H4 (cell line): ENCODE results near the gene ITGA6.

- RAMPAGE, long total RNA = no peak
Observed at GRCh38 chr2:169711676-169711957, 17.3 kb downstream of the PHOSPHO2 start.

DNA sequence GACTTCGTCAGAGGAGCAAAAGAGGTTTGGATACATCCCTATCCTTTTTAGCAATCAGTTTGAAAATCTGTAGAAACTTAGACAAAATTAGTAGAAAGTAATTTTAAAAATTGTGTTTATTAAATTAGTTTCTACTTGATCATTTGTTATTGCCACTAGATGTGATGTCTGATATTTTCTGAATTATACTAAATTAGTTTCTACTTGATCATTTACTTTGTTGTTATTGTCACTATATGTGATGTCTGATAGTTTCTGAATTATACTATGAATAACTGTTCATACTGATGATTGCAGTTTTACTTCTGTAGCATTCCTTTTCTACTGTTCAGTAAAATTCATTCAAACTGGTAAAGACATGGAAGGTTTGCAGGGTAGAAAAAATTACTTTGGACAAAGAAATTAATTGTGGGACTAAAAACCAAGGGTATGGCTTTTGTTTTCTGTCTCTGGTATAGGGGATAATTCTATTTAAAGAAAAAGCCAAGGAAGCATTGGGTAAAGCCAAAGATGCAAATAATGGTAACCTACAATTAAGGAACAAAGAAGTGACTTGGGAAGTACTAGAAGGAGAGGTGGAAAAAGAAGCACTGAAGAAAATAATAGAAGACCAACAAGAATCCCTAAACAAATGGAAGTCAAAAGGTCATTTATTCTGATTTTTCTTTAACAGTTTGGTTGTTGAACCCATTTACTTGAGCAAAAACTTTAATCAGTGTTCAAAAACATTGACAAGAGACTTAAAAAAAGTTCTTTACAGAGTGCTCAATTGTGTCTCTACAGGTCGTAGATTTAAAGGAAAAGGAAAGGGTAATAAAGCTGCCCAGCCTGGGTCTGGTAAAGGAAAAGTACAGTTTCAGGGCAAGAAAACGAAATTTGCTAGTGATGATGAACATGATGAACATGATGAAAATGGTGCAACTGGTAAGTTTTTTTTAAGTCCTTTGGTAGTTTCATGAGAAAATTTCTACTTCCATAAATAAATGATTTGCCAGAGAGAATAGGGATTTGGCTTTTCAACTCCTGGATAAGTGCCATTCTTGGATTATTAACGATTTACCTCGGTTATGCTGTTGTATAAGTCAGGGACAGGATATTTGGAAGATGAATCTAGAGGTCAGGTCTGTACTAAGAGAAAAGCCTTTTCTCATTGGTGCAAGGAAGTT lies 12.1 kb downstream of the SSB start:
- RAMPAGE, long total RNA = no peak

- RAMPAGE, long total RNA = no peak
Observed at GRCh38 chr2:170455483-170455994, 259.6 kb upstream of the SP5 start.

DNA sequence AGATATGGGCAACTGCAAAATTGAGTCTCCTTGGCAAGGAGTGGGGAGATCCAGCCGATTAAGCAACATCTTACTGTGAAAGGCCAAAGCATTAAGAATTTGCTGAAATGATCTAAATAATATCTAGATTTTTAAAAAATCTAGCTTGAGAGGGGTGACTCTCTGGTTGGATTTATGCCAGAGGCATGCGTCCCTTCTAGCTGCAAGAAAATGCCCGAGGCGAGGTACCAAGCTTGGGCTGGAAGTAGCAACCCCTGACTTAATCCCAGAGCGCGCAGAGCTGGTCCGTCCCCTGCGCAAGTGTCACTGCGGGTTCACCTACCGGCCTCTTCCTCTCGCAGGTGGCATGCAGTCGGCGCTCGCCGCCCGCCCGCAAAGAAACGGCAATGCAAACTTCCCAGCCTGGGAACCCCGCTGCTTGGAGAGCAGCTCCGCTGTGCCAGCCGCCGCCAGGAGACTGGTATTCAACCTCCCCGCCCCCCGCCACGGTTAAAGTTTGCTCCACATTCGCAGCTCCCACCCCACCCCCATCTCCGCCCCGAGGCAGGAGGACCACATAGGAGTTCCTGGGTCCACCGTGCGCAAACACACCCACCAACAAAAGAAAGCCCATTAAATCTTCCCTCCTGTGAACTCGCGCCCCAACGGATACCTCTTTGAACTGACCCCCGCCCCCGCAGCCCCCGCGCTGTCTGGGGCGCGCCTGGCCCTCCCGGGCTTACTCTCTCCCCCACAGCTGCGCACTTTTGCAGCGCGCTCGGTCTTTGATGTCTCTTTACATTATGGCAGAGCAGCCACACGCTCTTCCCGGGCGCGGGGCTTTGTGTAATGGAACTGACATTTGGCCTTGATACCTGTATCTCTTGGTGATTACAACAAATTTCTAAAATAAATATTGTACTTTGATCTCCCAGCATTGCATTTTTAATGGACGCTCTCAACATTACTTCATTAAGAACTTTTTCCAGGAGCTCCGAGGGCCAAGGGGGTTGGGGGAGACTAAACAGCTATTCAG lies 3.3 kb upstream of the SP5 start:
- RAMPAGE, long total RNA = no peak

DNA sequence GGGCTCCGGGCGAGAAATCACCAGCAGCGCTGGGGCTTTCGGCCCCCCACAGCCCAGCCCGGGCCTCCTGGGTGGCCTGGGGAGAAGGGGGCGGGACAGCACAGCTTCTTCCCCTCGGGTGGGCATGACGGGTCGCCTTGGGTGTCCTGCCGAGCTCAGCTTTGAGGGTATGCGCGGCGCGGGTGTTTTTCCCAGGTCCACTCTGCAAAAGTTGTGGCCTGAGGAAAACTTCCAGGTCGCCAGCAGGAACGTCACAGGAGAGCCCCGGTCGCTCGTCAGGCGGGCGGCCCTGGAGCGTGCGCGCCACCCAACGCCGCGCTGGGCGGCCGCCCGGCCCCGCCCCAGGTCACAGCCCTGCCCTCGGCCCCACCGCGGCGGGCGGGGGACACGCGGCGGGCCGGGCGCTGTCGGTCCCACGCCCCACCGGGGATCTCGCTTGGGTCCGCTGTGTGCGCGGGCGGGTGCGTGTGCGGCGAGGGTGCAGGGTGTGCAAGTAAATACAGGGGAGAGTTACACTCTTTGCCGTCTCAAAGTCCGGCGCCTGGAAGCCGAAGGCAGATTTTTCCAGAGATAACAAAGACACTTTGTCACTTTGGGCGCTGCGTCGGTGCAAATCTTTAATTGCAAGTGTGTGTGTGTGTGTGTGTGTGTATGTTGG lies 690 bp upstream of the SP5 start:
- RAMPAGE, long total RNA = no peak

GRCh38 chr2:171159114-171159992 lies 1.3 kb downstream of the TLK1 start:
- RAMPAGE, long total RNA = no peak

DNA sequence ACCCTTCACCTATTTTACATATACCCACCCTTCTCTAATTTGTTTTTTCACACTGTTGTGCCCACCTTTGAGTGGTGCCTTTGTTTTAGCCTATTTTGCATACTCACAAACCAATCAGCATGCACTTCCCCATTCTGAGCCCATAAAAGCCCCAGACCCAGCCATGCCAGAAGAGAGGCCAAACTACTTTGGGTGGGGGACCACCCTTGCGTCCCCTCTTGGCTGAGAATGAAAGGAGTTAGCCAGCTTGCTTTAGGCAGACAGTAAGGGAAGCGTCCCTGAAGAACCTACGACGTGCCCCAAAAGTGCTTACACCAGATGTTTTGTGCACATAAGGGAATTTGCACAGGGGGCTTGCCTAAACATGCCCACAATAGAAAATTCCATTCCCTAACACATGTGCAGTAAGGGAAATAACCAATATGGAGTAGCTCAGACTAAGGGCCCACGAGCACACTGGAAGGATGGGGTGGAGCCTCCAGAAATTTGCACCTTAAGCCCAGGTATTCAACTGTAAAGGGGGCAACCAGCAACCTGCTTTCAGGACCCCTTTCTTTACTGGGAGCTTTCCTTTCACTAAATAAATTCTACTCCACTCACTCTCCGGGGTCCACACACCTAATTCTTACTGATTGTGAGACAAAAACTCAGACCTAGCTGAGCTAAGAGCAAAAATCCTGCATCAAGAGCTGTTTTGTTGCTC lies 2.8 kb downstream of the METTL8 start:
- RAMPAGE, long total RNA = no peak

DNA sequence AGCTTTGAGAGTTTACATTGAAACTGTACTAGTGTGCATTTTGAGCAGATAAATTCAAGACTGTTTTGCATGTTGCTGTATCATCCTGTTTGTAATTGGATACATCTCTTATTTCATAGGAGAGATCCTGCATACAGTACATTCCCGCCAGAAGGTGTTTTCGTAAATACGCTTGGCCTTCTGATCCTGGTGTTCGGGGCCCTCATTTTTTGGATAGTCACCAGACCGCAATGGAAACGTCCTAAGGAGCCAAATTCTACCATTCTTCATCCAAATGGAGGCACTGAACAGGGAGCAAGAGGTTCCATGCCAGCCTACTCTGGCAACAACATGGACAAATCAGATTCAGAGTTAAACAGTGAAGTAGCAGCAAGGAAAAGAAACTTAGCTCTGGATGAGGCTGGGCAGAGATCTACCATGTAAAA lies 32.1 kb downstream of the CYBRD1 start:
- RAMPAGE, long total RNA = no peak

DNA sequence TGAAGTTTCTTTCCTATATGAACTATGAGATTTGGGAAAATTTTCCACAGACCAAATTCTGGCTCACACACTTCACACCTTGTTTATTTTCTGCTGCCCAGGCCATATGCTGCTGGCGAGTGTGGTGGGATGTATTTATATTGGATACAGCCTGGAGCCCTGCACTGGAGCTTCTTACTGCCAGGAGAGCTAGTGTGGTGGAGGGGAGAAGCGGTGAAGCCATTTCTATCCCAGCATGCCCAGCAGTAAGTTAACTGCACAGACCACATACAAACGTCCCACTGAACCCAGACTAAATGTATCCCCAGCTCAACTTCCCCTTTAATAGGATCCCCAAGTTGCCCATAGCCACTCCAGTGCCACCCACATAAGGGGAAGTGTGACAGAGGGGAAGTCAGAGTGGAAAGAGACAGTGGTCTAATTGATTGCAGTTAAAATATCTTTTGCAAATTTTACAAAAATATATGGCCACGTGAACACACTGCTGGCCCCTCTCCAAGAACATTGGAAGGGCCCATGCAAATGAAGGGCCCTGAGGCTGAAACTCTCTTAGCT lies 146.7 kb upstream of the ITGA6 start:
- RAMPAGE, long total RNA = no peak

GRCh38 chr2:172374328-172374614 lies 53.1 kb upstream of the ITGA6 start:
- RAMPAGE, long total RNA = no peak

GRCh38 chr2:172427079-172427253 lies 420 bp upstream of the ITGA6 start:
- RAMPAGE, long total RNA = no peak

DNA sequence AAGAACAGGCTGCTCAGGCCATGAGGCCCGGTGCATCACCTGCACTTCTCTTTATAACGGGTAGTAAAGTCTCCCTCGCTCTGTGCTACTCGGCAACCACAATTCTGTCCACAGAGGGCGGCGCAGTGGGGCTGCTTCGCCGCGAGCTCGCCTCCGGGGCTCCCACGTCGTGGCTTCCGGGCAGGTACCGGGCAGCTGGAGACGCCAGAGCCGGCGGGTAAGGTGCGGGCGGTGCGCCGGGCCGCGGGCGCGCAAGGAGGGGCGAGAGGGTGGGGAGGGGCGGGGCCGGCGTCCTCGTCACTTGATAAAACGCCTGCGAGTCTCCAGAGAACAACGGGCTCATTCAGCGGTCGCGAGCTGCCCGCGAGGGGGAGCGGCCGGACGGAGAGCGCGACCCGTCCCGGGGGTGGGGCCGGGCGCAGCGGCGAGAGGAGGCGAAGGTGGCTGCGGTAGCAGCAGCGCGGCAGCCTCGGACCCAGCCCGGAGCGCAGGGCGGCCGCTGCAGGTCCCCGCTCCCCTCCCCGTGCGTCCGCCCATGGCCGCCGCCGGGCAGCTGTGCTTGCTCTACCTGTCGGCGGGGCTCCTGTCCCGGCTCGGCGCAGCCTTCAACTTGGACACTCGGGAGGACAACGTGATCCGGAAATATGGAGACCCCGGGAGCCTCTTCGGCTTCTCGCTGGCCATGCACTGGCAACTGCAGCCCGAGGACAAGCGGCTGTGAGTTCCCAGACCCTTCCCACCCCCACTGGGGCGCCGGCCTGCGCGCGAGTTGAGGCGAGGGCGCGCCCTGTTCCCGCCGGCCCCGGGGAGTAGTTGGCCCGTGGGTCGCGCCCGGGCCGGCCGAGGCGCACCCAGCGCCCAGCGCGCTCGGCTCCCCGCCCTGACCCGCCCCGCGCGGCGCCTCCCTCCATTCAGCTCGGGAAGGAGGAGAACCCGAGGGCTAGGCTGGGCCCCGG lies at the start of gene ITGA6:
Gene ITGA6, plus strand, starts transcription at position 333 of the 956 bp plus-strand sequence.
- RAMPAGE, long total RNA = no peak

- RAMPAGE, long total RNA = no peak
Observed at GRCh38 chr2:172461672-172462355, 34.4 kb downstream of the ITGA6 start.

DNA sequence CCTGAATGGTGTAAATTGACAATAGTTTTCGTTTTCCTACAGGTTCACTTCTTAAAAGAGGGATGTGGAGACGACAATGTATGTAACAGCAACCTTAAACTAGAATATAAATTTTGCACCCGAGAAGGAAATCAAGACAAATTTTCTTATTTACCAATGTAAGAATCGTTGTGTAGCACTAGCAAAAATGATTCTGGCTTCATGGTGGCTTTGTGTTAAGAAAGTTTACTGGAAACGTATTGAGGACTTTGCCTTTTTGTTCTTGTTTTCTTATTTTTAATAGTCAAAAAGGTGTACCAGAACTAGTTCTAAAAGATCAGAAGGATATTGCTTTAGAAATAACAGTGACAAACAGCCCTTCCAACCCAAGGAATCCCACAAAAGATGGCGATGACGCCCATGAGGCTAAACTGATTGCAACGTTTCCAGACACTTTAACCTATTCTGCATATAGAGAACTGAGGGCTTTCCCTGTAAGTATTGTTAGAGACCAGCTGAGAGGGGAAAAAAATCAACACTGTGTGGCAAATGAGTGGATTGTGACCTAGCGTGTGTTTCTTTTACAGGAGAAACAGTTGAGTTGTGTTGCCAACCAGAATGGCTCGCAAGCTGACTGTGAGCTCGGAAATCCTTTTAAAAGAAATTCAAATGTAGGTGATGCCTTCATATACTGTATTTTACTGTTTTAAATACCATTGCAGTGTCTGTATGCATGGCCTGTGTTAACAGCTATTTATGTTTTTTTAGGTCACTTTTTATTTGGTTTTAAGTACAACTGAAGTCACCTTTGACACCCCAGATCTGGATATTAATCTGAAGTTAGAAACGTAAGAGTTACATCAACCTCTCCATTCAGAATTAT lies 59.8 kb downstream of the ITGA6 start:
- RAMPAGE, long total RNA = no peak

DNA sequence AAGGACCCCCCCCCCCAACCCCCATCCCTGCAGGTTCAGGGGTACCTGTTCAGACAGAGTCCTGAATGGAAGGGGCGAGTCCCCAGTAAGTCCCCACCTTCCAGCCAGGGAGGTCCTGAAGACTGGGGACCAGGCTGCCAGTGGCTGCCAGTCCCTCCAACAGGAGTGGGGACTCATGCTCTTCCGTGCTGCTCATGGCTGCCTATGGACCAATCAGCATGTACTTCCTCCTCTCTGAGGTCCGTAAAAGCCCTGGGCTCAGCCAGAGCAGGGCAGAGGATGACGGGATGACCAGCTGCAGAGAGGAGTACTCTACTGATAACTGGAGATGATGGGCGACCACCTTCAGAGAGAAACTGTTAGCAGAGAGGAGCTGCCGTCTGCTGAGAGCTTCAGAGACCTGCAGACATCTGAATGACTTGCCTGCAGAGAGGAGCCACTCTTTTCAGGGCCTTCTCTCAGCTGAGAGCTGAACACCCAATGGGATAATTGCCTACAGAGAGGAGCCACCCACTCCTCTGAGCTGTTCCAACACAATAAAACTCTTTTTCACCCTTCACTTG lies 58.4 kb downstream of the PDK1 start:
- RAMPAGE, long total RNA = no peak

- RAMPAGE, long total RNA = no peak
Observed at GRCh38 chr2:172943623-172943969, 132.1 kb upstream of the MAP3K20 start.

DNA sequence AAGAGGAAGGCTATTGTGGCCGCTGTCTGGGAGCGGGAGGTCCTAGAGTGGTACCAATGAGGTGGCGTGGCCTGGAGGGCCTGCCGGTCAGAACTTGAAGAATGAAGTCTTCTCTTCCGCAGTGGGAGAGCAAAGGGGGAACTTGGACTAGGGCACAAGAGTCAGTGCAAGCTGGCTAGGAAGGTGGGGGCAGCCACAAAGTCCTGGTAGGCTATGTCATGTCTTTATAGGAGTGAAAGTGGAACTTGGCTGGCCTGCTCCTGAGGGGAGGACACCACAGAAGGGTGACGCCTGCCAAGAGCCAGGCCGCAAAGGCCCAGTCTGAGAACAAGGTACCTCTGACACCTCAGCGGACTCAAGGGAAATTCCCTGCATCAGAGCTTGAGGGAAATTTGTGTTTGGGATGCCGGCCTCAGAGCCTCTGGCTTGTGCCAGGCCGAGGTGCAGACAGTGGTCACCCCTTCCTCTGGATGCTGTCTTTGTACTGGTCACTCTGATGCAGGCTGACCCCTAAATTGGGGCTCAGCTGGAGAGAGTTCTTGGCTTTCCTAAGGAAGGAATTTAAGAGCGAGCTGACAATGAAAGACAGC lies 32.1 kb upstream of the MAP3K20 start:
- RAMPAGE, long total RNA = no peak

DNA sequence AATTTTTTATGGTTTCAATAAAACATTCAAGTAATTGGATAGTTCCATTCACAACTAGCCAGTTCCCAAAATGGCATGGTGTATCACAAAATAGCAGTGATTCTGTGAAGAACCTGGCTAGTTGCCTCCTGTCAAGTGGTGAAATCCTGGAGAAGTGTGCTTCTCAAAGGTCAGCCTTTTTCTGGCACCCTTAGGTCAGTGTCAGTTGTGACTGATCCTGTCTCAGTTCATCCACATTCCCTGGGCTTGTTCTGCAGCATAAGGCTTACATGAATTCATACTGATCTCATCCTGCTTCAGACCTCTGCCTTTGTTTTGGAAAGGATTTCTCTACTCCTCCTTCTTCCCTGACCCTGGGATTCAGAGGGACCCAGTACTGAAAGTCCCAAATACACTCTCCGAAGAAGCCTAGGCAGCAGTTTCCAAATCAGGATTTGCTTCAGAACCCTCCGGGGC lies 10.9 kb downstream of the MAP3K20 start:
- RAMPAGE, long total RNA = no peak

DNA sequence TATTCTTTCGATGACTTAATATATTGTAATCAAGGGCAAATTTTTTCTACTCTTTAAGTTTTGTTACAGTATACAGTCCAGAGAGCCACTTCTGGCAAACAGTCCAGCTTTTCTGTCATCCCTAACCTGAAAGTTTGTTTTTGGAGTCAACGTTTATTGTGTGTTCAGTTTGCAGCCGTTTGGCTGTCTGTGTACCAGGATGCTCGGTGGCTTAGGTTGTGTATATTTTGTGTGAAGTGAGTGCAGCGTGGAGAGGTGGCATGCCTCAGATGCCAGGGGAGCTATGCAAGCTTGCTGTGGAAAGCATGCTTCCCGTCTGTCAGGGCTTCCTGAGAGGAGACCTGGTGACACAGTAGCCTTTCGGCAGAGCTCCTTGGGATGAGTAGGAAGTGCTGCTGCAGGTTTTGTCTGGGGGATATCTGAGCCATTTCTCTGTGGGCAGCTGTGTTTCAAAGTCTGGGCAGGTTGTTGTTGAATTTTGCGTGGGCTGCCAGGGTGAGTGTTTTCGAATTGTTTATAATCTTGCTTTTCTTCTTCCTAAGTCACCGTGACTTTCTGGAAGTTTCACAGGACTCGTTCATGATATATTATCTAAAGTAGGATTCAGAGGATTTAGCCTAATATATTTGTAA lies 14.8 kb downstream of the MAP3K20 start:
- RAMPAGE, long total RNA = no peak

GRCh38 chr2:173214012-173214604 lies 138.5 kb downstream of the MAP3K20 start:
- RAMPAGE, long total RNA = no peak